Ascending aorta (tissue), 1 donor: ENCODE data around the gene MDN1.

DNA sequence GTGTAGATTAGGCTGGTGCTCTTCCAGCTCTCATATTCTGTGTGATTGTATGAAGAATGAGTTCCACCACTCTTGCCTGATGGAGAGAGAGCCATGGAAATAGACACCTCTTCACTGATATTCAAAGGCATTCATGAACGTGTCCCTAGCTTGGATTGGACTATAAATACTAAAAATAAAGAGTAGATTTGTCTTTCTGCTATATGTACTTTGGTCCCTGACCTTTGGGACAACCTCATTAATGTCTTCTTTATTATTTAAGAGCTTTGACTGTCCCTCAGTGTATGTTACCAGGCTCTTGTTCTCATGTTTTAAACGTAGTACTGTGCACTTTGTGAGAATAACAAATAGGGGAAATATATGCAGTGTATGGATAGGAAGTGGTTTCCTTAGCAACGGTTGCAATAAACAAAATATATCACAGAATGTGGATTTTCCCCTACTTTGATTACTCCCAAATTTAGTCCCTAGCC, 123.6 kb upstream of the AKIRIN2 start:
- PRO-cap = no peak

GRCh38 chr6:88141472-88142420, 24.4 kb downstream of the CNR1 start:
- PRO-cap = no peak

DNA sequence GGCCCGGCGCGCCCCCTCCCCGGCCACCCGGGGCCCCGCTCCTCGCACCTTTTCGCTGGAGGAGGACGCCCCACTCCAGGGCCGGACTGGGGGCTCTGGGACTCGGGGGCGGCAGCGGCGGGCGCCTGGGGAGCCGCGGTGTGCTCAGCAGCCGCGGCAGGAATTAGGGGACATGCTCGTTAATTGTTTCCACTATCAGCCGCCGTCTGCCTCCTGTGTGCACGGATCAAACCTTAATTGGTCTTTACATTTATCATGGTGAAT, 927 bp upstream of the CNR1 start:
- PRO-cap = no peak

DNA sequence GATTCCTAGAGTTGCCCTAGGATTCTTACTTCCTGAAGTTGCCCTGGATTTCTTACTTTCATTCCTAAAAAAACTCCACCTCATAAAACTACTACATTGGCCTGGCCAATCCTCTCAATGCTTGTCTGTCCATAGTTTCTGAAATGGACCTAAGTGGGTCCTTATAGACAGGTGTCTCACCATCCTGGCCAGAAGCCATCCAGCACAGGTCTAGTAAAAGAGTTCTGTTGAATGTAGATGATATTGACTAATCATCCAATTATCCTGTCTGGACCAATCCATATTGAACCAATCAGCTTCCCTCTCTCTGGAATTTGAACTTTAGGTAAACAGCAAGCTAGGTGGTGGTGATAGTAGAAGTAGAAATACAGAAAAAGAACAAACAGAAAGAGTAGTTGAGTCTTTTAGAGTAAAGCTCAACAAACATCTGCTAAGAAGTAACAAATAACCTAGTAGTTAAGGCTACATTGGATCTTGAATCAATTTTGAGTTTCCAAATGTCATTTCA, 9.6 kb upstream of the PNRC1 start:
- PRO-cap = no peak

DNA sequence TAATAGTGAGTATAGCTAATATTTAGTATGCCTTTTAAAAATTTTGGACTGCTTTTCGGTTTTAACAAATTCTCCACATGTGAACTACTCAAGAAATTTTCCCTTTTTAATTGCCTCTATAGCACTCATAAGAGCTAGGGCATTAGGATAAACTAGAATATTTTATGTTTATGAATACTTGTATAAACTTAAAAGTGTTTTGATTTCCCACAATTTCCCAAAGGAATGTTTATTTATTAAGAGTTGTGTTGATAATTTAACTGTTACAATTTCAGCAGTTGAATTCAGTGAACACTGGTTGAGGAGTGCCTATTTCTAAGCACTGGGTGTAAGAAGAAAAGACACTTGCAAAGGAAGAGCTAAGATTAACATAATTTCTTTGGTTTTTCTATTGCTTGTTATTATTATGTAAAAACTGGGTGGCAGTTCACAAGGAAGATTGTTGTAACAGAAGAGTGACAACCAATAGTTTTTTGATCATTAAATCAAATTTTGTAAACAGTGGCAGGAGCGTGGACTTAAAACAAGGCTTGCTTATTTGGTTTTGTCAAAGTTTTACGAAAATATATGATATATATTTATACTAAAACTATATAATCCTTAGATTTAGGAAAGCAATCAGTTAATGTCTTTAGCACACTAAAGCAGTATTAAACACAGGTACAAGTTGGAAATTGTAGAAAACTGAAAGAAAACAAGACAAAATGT, 18.3 kb downstream of the PM20D2 start:
- PRO-cap = no peak

DNA sequence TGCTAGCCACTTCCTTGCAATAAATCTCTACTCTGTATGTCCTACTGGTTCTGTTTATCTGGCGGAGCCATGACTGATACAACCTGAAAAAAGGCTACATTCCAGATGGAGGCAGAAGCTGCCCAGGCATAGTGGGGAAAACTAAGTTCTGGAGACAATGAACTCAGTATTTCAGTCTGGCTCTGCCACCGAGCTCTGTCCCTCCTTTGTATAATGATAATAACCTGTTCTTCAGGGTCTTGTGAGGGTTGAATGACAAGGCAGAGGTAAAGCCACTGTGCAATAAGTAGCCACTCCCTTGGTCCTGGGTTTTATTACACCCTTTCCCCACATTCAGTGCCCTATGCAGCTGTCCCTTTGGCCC, 30.6 kb downstream of the GABRR1 start:
- PRO-cap = no peak

DNA sequence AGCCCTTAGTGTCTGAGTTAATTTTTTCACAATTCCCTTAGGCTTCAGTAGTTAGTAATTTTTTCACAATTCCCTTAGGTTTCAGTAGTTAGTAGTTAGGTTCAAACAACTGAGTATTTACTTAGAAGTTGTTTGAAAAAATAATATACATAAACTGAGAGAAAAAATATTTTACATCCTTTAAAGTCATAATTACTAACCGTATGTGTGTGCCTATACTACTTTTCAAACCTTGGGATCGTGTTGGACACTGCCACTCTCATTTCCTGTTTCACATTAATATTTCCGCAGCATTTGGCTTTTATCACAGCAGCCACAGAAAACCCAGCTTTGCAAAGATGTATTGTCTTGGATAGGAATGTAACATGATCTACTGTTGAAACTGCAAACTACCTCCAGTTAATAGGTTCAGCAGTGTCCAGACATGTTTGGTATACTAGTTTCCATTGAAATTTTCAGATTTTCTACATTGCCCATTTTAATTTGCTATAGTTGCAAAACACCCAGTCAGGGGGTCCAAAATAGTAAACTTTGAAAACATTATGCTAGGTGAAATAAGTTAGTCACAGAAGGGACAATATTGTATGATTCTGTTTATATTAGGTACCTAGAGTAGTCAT, 3.2 kb downstream of the ANKRD6 start:
- PRO-cap = no peak

GRCh38 chr6:89474704-89475039, 41.7 kb downstream of the ANKRD6 start:
- PRO-cap = no peak

DNA sequence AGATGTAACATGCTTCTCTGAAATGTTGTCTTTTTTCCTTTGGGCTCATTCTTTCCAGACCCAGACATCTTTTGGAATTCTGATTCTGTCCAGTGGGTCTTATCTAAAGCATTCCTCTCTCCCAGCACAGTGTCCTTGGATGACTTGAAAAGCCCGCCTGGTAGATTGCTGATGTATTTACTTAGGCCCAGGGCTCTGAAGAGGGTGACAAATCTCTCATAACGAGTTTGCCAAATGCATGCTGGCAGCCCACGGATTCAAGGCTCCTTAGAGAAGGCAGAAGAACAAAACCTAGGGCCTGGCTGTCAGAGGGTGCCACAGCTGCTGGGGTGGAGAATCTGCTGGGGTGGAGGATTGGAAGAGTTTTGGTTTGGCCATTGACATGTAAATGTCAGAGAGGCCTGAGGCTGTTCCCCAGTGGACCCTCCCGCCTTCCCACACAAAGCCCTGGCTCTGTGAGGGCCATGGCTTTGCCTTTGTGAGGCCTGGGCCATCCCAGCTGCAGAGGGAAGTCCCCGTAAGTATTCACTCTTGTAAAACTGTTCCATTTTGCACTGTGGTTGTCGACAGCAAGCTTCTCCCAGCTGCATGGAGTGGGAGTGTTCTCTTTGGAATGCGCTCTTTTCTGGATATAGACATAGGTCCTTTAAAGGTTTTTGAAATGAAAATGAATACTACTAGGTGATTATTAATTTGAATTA, 50.2 kb downstream of the ANKRD6 start:
- PRO-cap = no peak

DNA sequence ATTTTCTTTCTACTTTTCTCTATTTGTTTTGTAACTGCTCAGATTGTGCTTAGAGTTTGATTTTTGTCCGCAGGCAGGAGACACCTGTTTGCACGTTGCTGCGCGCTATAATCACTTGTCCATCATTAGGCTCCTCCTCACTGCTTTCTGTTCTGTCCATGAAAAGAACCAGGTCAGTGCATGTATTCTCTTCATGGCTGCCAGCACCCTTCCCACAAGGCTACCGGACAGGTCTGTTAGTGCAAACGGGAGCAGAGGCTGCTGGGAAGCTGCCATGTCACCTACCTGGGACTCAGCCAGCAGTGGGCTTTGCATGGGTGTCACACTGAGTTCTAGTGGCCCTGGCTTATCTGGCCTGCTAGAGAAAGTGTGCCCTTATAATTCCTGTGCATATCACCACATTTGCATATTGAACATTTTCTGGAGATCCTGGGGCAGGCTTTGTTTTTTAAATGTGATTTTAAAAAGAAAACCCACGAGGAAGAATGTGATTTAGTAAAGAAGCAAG, 24.8 kb downstream of the LYRM2 start:
- PRO-cap = no peak

- PRO-cap = bidirectional peak, plus-strand start at chr6:89819902, minus-strand start at chr6:89819743
Measured at GRCh38 chr6:89819247-89820179, at the start of gene MDN1. Gene MDN1 (minus strand): TSS chr6:89819794.

- PRO-cap = no peak
Measured at GRCh38 chr6:89941381-89941957, 47.2 kb downstream of the GJA10 start.

DNA sequence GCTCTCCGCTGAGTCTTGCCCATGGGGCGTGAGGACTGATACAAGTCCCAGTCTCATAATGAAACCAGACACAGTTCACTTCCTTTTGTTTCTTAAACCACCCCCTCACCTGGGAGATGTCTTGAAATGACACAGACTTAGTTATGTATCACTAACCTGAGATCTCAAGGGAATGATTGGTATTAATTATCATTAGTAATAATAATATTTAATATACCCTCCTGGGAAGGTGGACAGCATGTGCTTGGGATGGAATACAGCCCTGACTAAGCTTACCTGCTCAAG, 188.6 kb downstream of the BACH2 start:
- PRO-cap = no peak

- PRO-cap = no peak
Measured at GRCh38 chr6:90285544-90286576, 10.8 kb downstream of the BACH2 start.

DNA sequence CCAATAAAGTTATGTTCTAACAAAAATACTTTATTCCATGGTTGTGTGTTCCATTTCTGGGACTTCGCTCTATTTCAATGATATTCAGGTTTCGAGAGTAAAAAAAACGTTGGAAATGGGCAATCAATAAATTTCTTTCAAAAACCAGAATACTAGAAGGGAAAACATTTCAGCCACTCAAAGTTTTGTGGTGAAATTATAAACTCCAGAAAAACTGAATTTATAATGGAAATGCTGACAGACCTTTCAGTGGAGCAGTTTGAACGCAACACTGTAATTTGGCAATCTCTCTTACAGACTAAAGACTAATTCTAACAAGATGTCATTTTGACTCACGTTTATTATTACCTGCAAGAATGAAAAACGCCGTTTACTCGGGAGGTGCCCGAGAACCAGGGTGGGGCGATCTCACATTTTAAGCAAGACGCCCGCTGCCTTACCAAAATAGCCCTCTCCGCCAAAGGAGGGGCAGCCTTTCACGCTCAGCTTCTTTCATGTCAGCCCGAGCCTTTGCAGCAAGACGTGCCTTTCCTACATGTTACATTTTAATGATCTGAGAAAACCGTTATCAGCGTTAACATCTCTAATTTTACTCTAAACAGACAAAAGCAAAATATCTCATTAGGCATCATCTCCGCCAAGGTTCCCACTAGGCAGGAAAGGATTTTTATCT, 2.2 kb downstream of the BACH2 start:
- PRO-cap = no peak

DNA sequence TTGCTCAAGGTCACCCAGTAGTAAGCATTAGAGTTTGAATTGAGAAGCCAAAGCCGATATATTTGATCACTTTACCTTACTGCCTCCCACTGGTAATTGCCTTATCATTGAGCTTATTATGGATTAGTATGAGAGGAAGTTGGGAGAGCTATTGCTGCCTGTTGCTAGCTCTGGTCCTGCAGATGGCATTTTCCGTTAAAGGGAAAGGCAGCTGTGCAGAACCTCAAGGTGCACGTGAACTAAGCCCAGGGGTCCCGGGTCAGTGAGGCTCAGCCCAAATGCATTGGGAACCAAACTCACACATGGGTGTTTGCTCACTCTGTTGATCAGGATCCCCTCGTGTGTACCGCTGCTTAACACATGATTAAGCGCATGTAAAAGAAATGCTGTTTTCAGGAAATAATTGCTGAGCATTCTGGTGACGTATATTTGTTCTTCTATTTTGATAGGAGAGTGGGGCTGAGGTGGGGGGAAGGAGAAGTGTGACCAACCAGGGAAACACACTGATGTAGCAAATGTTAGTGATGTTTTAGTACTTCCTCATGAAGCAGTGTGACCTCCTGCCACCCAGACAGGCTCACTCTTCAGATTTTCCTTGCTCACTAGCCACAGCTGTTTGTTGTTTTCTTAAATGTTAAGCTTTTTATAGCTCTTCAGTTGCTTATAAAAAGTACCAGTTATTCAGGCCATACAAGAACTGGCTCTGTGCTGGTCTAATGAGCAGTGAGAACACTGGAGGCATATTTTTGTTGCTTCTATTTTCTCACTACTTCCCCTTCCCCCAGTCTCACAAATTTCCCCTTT, 79.0 kb upstream of the BACH2 start:
- PRO-cap = no peak

DNA sequence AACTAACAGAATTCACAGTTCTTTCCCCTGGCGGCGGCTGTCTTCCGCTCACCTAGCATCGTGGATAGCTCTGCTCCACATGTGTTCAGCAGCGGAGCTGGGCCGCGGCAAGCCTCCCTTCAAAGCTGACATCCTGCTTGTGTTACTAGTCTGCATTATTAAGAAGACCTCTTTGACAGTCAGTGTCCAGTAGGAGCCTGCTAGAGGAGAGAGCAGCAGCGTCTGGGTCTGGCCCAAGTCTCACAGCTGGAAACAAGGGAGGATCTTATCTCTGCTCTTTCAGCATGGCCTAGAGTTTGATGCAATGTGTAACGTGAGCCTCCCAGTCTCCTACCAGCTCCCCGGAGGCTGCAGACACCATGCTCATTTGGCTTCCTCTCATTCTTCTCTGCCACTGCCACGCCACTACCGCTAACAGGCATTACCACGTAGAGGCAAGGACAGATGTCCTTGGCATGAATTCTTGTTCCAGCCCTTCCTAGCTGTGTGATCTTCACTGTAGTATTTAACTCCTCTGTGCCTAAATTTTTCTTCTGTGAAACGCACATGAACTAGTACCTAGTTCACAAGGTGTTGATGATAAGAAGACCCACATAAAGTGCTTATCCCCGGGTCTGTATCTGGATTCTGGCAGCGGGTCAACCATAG, 107.0 kb upstream of the BACH2 start:
- PRO-cap = no peak

DNA sequence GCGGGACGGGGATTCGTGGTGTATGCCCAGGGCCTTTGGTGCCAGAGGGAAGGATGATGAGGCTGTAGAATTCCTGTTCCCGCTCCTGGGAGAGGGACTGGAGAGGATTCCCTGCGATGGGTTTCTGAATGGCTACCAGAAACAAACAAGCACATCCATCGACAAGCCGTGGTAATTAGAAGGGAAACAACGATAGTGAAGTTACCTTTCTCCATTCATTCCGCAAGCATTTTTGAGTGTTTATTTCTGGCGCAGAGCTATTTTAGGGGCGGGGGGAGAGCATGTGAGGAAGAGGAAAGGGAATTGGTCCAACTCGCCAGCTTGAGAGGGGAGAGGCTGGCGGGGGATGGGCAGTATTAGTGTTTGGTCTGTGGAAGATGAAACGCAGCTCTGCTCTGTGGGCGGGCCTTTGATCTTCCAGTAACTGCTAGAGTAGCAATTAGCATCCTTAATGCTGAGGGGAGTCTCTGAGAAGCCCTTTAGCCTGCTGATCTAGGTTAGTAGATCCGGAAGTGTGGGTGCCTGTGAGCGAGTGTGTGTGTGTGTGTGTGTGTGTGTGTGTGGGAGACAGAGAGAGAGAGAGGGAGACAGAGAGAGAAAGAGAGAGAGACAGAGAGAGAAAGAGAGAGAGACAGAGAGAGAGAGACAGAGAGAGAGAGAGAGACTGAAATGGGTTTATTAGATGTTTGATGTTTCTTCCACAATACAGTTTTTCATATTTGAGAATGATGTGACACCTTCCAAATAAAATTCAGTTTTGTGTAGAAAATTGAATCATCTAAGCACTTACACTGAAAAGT, 117.2 kb upstream of the BACH2 start:
- PRO-cap = no peak

- PRO-cap = no peak
Measured at GRCh38 chr6:90562391-90562752, 24.5 kb downstream of the MAP3K7 start.

GRCh38 chr6:90610143-90610658, 23.3 kb upstream of the MAP3K7 start:
- PRO-cap = no peak